Esophagus muscularis mucosa (tissue), 4 donors: ENCODE results near the gene GREB1.

GRCh38 chr2:10016361-10017239, 26.8 kb upstream of the KLF11 start:
- PRO-cap, result no peak
- RAMPAGE, long total RNA, 4 experiments, result no peak in any of the 4 experiments

GRCh38 chr2:10077009-10077447, 3.2 kb downstream of the CYS1 start:
- PRO-cap, result no peak
- RAMPAGE, long total RNA, 4 experiments, result no peak in any of the 4 experiments

DNA sequence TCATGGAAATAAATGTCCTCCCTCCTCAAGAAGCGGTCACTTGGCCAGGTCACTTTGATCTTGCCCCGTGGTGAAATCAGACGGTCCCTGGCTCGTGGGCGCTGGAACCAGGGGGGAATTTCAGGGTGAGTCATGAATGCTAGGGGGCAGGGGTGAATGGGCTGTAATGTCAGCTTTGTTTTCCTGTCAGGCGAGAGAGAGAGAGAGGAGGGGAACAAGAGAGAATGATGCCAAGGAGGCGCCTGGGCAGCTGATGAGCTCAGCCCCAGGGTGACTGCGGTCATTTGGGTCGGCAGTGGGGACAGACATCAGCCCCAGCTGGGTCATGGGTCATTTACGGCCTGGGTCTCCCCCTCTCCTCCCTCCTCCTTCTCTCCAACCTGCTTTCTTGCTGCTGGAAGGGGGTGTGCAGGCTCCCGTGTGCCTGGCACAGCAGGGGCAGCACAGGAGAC, 47.8 kb downstream of the RRM2 start:
- PRO-cap, result unidirectional peak, plus-strand start at position 284 of the sequence
- RAMPAGE, long total RNA, 4 experiments, result no peak in any of the 4 experiments

DNA sequence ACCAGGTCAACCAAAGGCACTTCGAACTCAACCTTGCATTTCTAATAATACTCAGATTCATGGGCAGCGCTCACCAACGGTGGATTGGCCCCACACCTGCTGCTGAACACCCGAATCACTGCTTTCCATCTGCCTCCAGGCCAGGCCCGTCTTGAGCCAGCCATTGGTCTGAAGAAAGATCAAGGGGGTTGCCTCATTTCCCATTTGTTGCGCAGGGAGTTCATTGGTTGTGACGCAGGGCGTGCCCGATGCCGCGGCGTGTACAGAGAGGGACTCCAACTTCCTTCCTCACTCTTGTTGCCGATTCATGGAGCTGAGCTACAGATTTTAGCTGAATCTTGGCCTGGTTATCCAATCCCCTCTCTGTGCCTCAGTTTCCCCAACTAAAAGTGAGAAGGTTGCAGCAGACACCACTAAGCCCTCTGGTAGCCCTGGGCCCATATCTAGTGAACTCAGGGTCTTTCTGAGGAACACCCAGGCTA, 61.0 kb upstream of the HPCAL1 start:
- PRO-cap, result no peak
- RAMPAGE, long total RNA, 4 experiments, result no peak in any of the 4 experiments

DNA sequence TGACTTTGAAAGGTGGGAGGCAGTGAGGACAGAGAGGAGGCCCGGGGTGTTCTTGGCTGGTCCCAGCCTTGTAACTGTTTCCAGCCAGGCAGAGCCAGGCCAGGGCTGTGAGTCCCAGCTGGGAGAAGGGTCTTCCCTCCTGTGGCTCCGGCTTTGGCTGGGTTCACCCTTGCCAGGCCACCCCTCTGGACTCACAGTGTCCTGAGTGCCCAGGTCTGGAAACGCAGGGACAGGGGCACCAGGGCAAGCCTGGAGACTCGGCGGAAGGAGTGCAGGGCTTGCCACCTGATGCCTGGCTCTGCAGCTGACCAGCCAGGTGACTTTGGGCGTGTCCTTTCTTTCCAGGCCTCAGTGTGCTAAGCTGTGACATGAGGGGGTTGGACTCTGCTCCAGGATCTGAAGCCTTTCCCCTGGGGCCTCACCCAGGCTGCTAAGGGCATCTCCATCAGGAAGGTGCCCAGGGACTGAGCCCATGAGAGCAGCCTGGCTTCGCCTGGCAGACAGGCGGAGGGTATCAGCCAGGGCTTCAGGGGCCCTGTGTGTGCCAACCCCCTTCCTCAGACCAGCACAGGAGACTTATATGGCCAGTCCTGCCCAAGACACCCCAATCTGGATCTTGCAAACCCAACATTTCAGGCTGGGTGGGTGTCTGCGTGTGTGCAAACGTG, 32.6 kb upstream of the HPCAL1 start:
- PRO-cap, result no peak
- RAMPAGE, long total RNA, 4 experiments, result no peak in any of the 4 experiments

DNA sequence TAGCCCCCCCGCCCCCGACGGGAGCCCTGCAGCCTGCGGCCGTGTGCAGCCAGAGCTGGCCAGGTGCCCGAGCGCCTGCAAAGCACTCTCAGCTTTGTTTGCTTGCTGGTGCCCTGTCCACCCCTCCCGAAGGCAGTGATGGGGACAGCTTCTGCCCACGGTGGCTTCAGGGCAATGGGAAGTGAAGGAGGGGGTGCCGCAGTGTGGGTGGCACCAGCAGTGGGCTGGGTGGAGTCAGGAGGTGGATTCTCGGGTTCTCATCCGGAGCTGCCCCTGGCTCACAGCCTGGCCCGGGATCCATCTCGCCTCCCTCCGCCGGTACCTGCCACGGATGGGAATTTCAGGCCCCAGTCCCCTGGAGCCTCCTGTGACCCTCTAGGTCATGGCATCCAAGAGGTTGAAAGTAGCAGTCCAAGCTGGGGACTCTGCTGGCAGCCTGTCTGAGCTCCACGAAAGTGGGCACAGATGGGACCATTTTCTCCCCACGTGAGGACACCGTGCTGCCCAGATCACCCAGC, 15.9 kb upstream of the HPCAL1 start:
- PRO-cap, result no peak
- RAMPAGE, long total RNA, 4 experiments, result no peak in any of the 4 experiments

DNA sequence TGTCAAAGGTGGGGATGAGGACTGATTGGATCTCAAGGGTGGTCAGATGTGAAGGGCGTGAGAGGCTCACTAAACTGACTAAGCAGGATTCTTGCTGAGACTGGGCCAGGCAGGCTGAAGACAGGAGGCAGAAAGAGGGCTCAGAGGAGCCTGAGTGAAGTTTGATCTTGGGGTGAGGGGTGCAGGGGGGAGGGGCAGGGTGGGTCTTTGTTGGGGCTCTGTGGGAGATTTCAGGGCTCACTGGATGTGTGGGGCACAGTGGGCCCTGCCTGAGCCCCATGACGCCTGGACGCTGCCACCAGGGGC, 30.0 kb downstream of the HPCAL1 start:
- PRO-cap, result no peak
- RAMPAGE, long total RNA, 4 experiments, result no peak in any of the 4 experiments

- PRO-cap, result bidirectional peak, plus-strand start at chr2:10405726, minus-strand start at chr2:10405491
- RAMPAGE, long total RNA, 4 experiments, result no peak in any of the 4 experiments
These were observed 42.7 kb downstream of the ODC1 start for GRCh38 chr2:10405387-10405837.

DNA sequence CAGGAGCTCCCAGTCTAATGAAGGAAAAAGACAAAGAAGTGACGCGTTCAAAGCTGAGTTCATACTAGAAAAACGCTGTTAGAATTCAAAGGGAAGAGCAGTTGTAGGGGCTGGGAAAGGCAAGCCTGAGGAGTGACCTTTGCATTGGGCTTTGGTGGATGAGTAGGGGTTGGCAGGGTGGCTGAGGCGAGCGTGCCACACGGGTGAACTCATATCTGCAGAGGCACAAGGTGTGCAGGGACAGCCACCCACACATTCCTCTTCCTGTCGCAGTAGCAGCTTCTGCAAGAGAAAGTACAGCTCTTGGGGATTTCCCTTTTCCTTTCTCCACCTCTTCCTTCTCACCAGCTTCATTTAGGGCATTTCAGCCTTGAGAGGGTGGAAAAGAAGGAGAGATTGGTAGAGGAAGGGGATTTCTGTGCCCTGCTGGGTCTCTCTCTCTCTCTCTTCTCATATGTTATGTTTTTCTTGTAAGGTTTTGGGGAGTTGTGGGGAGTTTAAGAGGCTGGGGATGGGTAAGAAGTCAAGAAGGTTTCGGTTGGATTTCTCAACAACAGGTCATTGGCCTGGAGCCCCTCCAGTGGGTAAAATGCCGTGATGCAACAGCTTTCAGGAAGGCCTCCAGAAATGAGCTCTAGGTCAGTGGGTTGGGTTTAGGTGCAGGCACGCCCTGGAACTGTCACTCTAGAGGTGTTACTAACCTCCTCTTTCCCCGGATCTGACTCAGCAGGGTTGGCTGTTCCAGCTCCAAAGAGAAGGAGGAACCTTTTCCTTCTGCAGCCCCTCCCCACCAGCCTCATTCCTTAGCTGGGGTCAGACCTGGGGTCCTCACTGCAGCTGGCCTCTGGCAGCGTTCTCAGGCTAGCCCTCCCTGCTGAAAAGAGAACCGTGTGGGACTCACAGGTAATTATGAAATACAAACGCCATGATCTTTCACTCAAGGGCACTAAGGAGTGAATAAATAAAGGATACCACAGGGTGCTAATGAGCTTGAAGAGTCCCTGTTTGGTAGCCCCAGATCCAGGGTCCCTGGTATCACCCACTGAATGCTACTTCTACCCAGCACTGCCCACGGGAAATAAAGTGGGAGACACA, 39.9 kb downstream of the ODC1 start:
- PRO-cap, result bidirectional peak, plus-strand start at position 726 of the sequence, minus-strand start at position 678 of the sequence
- RAMPAGE, long total RNA, 4 experiments, result no peak in any of the 4 experiments

DNA sequence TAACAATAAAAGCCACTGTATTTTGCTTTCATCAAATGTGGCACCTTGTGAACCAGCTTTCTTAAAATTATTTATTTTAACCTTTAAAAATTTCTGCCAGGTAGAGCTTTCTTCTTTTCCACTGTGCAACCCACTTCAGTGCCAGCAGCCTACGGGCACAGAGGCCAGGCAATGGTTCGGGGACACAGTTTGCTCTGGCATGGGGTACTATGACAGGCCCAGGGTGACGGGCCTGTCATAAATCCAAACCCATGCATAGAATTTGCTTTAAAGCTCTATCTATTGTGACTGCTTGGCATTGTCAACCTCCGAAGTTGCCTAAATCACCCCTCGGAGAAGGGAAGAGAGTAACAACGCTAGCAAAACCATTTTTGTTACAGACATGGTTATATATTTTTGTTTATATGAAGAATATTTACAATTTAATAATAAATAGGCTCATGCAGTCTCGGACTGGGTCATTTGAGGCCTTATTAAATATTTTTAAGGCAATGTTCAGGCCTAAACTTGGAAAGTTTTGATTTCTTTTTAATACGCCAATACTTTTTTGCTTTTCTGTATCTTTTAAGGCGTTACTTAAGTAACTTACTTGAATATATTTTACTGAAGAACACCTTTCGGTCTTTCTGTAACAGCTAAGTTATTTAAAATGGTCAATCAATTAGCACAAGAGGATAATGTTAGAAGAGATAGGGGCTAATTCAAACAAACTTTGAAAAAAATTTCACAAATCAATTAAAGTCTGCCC, 1.4 kb downstream of the ODC1 start:
- PRO-cap, result no peak
- RAMPAGE, long total RNA, 4 experiments, result no peak in any of the 4 experiments

GRCh38 chr2:10758753-10759218, 37.4 kb downstream of the ATP6V1C2 start:
- PRO-cap, result unidirectional peak, plus-strand start at chr2:10758955
- RAMPAGE, long total RNA, 4 experiments, result no peak in any of the 4 experiments

DNA sequence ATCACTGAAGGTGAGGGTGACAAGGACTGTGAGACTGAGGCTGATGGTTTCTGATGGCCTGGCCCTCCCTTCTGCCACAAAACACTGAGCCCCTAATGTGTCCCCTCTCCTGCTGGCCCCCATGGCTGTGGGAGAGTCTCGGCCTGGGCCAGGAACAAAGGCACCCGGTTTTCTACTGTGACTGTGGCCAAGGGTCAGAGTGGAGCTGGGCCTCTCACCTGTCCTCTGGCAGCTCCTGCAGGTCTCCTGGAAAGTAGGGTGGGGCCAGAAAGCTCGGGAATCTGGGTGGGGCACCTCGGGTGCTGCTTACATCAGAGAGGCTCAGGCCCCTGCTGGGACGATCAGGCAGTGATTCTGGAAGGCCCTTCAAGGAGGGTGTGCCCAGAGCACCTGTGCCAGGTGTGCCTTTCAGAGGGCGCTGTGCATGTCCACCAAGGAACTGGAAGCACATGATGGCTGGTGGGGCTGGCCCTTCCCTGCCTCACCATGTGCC, 43.9 kb downstream of the ATP6V1C2 start:
- PRO-cap, result no peak
- RAMPAGE, long total RNA, 4 experiments, result no peak in any of the 4 experiments

- PRO-cap, result unidirectional peak, plus-strand start at chr2:10810409
- RAMPAGE, long total RNA, 4 experiments, result no peak in any of the 4 experiments
These were observed 2.5 kb downstream of the PDIA6 start for GRCh38 chr2:10810037-10810551.

- PRO-cap, result no peak
- RAMPAGE, long total RNA, 4 experiments, result no peak in any of the 4 experiments
These were observed 59.2 kb upstream of the C2orf50 start for GRCh38 chr2:11073786-11074132.

- PRO-cap, result no peak
- RAMPAGE, long total RNA, 4 experiments, result no peak in any of the 4 experiments
These were observed 11.3 kb upstream of the C2orf50 start for GRCh38 chr2:11121565-11122026.

GRCh38 chr2:11154041-11155126, 883 bp upstream of the SLC66A3 start:
- PRO-cap, result bidirectional peak, plus-strand start at chr2:11155477, minus-strand start at chr2:11155022
- RAMPAGE, long total RNA, 4 experiments, result no peak in any of the 4 experiments

DNA sequence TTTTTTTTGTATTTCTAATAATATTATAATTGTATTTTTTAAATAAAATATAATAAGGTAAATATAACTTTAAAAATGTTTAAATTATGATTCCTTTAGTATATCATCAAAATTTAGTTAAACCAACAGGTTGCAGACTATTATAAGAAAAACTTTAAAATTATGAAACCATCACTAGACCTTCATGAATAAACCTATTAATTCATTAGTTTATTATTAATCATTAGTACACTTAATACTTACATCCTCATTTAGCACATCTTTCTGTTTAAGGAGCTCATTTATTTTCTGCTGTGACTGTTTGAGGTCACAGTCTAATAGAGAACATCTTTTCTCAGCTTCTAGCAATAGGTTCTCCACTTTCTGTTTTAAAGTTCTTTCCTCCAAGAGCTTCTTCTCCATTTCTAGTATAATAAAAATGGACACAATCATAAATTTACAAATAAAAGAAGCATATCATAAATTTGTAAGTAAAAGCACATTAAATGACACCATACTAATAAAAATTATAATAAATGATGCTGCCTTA, 52.8 kb downstream of the SLC66A3 start:
- PRO-cap, result no peak
- RAMPAGE, long total RNA, 4 experiments, result start-site peak on the minus strand in 1 of 4 experiments, centred at position 269 of the sequence, 21 reads per replicate

DNA sequence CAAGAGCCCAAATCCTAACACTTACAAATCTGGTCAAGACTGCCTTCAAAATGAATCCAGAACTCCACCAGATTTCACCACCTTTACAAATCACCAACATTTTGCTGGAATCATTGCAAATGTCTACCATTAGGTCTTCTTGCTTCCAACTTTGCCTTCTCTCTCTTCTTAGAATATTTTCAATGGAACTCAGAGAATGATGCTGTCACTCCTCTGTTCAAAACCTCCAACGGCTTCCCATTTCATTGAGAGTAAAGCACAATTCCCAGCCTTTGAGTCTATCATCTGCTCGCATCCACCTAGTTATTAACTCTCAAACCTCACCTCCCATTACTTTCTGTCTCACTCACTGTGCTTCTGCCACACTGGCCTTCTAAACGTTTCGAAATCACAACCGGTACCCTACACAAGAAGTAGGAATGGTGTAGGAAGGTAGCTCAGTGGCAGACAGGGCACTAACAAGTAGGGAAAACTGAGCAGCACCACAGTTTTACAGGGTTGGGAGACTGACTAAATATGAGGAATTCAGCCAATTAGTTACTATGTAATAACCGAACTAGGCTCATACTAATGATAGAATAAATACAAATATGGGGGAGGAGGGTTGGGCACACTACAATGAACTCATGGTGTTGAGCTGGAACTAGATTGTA, 39.9 kb downstream of the ROCK2 start:
- PRO-cap, result no peak
- RAMPAGE, long total RNA, 4 experiments, result no peak in any of the 4 experiments

DNA sequence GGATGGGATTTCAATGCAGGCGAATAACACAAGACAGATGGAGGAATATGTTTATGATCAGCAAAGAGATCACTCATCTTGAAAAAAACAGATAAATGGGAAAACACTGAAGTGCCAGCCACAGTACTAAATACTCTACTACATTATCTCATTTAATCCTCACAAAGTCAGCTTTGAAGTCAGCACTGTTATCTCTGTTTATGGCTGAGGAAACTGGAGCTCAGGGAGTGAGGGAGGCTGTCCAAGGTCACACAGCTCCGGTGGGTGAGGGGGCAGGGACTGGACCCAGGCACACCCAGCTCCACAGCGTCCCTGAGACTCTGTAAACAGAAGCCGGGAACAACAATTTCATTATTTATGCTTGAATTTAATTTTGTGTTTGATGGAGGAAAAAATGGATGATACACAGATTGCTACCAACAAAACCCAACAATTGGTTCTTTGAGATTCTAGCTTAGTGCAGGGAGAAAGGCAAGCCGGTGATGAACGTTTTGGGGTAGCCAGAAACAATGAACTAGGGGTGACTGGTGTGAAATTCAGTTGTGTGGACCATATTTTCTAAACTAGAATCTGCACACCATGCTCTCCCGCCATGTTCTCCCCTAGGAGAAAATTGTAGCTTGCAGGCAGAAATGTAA, 512 bp upstream of the GREB1 start:
- PRO-cap, result no peak
- RAMPAGE, long total RNA, 4 experiments, result no peak in any of the 4 experiments

- PRO-cap, result no peak
- RAMPAGE, long total RNA, 4 experiments, result no peak in any of the 4 experiments
These were observed at the start of gene GREB1 for GRCh38 chr2:11533852-11534362. GREB1 (plus strand) TSS chr2:11534045.